ENCODE measurements around the genes RTRAF and CGRRF1.

- PRO-cap, result bidirectional peak, plus-strand start at chr14:51989518, minus-strand start at chr14:51989381
These were observed at the start of gene RTRAF for GRCh38 chr14:51989455-51990595. Gene RTRAF (plus strand): TSS chr14:51989546.

DNA sequence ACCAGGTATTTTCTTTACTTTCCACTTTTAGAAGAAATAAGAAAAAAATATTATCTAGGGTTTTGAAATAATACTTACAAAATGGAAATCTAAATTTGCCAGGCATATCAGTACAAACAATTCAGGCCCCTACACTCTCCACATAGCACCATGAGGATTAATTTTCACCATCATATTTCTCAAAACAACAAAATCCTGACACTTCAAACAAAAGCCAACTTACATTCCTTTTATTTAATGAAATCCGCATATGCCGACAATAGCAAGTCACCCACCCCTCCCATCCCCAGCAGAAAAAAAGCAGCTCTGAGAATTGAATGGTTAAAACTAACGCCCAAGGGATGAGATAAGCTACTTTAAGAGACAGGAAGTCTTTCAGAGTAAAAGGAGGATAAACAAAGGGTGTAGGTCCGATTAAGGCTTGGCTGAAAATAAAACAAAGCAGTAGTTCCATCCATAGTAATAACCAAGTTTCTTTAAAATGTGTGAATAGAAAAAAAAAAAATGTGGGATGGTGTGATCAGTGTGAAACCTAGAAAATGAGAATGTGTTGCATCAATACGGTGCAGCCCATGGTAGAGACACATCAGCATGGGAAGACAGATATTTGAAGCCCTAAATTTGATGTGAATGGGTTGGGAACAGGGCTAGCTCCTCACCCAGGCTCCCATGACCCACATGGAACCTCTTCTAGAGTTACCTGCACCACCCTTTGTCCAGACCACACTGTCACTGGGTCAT lies 31.6 kb downstream of the RTRAF start:
- PRO-cap, result no peak

DNA sequence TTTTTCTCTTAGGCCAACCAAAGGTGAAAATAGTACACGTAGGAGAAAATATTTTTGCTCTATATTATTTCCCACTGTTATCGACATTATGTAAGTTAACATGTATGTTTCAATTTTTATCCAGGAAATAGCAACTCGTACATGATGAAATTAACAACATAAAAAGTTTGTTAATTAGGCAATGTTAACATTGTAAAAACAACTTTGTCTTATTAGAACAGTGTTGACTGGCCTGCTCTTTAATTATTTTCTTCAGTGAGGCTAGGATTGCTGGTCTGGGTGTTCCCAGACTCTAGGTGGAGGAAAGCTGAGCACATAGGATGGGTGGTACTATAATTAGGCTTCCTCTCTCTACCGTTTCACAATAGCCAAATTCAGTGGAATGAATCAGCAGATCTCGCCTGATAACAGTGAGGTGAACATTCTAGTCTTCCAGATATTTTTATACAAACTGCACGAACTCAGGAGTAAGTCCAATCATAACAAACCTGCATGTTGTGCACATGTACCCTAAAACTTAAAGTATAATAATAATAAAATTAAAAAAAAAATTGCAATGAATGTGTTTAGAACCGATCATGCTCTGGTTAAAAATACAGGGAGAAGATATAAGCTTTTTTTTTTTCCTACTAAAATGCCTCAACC lies 11.9 kb downstream of the PTGDR start:
- PRO-cap, result no peak

DNA sequence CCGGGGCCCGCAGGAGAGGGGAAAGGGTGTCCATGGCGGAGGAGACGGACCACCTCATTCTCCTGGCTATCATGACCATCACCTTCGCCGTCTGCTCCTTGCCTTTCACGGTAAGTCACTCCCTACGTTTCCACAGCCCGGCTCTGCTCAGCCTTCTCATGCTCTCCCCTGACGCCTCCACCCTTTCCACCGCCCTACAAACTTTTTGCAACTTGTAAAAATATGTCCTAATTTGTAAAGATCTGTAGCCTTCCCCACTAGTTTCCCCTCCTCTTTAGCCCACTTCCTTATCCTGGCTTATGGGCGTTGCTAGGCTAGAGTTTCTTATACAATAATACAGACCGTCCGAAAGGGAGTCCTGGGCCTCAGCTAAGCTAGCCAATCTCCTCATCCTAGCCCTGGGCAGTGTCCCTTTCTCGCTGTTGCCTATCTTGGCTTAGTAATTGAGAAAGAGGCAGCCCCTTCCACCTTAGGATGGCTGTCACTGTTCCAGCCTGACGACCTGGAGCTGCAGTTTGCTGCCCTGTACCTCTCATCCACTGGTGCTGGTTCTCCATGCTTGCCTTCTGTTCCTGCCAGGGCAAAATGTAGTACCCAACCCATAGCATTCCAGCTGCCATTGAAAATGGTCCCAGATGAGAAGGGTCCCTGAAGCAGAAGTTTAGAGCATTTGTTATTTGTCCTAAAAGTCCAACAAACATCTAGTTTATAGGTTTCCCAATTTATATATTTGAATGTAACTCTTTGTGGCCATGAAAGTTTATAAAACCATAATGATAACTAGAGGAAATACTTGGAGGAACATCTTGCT lies 1.4 kb downstream of the PTGER2 start:
- PRO-cap, result bidirectional peak, plus-strand start at position 495 of the sequence, minus-strand start at position 93 of the sequence

GRCh38 chr14:52351049-52351658 lies 37.0 kb downstream of the PTGER2 start:
- PRO-cap, result no peak

- PRO-cap, result no peak
These were observed 53.7 kb upstream of the GNPNAT1 start for GRCh38 chr14:52845170-52845489.

GRCh38 chr14:52877674-52878131 lies 73.1 kb downstream of the FERMT2 start:
- PRO-cap, result no peak

DNA sequence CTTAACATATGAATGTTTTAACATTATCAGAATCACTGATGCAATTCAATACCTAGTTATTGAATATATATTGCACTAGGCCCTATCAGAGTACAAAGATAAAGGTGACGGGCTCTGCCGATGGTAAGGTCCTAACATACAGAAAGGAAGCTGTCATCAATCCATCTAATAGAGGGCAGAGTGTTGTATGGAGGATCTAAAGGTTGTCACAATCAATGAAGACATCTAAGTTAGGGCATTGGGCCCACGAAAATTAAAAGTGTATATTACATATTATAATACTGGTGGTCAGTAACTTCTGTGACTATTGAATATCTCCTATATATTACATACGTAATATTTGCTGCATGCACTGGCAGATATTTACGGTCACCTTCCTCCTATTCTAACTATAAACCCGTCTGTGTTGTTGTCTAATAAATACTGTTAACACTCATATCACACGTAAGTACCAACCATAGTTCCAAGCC lies 2.0 kb downstream of the DDHD1 start:
- PRO-cap, result no peak

DNA sequence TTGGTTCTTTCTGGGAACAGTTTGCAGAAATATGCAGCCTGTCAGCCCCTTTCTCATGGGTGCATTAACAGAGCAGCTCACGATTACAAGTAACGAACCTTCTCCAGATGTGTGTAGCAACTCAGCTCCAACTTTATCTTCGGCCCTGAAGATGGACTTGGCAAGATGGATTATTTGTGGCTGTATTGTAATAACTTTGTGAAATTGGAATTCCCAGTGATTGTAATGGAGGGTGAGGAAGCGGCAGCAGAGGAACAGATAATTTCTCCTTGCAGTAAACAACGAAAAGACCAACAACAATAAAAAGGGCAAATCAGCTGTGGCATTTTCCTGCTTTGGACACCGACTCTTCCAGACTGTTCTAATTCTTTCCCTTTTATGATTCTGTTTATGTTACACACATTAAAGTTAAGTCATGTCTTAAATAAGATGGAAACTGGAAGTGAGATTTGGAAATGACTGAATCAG lies 214.7 kb upstream of the DDHD1 start:
- PRO-cap, result no peak

GRCh38 chr14:53613289-53614410 lies 343.0 kb downstream of the BMP4 start:
- PRO-cap, result no peak

DNA sequence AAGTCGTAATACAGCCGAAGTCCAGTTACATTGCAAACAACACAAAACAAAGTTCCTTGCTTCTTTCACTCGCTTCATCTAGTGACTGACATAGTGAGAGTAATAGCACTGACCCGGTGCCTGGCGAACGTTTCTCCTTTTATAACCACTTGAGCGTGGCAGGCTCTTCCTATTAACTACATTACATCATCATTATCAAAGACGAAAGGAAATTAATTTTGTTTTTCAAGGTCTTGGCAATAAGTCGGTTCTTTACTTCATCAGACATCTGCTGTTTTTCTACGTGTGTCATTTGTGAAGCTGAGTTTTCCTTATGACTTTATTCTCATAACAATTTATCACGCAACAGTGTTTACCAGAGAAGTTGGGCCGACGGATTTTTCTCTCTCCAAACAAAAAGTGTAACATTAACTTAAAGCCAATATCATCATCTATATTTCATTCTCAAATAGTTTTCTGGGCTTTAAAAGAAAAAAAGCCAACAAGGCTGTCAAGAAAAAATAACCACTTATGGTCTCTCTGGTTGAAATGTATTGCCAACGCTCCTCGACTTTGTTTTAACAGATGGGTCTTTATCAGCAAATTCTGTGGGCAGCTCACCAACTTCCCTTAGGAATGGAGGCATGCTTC lies 97.3 kb upstream of the CDKN3 start:
- PRO-cap, result no peak

DNA sequence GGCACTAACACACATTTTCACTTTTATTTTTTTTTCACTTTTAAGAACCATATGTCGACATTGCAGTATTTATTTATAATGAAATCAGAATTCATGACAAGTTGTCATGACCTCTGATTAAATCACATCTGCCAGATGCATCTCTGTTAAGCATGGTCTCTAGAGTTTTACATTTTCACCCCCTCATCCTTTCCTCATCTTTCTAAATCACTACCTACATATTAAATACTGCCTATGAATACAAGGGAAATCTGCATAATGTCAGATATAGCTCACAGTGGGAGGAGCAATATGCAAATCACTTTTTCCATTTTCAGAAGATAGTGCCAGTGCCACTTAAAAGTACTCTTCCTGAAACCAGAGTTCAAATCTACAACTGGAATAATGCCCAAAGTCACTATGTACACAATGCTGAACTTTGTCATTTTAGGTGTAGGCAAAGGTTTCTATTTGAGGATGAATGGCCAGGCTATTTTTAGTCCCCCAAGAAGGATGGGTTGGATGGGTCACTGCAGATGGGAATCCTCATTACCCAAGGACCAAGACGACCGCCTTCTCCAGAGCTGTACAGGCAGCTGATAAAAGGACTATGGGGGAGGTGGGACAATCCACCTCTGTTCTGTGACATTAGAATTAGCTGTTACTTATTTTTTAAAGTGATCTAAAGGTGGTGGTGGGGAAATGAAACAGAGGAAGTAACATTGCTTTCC lies 5.7 kb downstream of the GMFB start:
- PRO-cap, result no peak

DNA sequence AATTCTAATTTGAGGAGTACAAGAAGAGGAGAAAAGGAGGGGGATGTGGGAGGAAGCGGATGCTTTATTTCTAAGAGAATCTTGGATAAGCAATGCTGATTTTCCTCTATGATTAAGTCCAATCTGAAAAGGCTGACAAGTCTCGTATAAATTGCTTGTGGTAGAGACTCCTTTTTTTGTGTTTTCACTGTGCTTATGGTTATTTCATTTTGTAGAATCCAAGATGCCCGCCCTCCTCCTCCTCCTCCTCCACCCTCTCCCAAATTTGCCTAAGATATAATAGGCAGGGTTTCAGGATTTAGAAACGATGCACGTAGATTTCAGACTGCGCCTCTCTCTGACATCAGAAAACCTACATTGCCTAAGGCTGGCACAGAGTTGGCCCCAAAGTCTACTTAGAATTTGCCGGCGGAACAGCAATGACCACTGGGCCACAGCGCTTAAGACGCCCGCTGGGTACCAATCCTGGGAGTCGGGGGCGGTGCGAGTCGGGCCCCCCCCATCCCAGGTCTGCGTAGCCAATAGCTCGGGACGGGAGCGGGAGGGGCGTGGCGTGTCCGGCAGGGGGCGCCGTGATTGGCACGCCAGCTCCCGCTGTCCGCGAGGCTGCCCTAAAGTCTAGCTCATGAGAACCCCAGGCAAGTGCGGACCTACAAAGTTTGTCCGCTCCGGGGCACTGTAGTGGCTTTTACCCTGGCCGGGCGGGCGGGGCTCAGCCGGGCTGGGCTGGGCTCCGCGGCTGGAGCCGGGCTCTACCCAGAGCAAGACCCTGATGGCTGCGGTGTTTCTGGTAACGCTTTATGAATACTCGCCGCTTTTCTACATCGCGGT lies at the start of gene CGRRF1:
Gene CGRRF1 (plus strand): TSS at position 719 of the 831 bp plus-strand sequence.
- PRO-cap, result bidirectional peak, plus-strand start at position 715 of the sequence, minus-strand start at position 415 of the sequence

- PRO-cap, result no peak
These were observed 10.6 kb downstream of the SAMD4A start for GRCh38 chr14:54577452-54578091.

DNA sequence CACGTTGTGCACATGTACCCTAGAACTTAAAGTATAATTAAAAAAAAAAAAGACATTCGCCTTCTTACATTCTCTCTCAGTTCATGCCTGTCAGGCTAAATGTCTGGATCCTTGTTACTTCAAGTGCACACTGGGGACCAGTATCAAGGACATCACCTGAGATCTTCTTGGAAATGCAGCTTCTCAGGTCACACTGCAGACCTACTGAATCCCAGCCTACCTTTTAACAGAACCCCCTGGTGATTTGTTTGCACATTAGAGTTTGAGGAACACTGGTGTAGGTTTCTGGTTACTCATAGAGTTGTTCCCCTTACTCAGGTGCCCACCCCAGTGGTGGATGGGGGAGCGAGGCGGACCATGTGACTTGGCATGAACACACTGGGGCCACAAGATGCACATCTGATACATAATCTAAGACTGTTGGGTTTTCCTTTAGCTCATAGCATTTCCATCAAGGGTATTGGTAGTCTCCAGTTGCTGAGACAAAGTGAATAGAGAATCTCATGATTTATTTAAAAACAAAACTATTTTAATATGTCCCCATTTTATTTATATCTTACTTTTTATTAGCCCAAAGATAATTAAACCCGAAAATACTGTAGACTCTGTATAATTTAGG lies 35.9 kb downstream of the SAMD4A start:
- PRO-cap, result no peak

DNA sequence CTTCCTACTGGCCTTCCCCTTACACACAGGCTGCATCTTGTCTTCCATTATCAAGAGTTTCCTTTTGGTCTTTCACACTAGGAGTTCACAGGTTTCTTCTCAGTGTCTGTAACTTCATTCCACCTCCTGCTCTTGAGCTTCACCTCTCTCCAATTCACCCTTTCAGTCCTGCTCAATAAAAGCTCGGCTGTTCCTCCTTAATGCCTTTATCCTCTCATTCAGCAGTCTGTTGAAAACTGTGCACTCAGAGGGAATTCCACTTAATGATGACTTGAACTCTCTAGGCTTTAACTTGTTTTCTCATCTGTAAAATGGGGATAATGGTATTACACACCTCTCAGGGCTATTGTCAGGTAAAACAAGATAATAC lies 73.9 kb downstream of the SAMD4A start:
- PRO-cap, result no peak

- PRO-cap, result no peak
These were observed 130.3 kb downstream of the GCH1 start for GRCh38 chr14:54772356-54772666.

- PRO-cap, result no peak
These were observed 129.4 kb downstream of the GCH1 start for GRCh38 chr14:54772949-54773996.

- PRO-cap, result no peak
These were observed 87.6 kb downstream of the GCH1 start for GRCh38 chr14:54814959-54815543.

DNA sequence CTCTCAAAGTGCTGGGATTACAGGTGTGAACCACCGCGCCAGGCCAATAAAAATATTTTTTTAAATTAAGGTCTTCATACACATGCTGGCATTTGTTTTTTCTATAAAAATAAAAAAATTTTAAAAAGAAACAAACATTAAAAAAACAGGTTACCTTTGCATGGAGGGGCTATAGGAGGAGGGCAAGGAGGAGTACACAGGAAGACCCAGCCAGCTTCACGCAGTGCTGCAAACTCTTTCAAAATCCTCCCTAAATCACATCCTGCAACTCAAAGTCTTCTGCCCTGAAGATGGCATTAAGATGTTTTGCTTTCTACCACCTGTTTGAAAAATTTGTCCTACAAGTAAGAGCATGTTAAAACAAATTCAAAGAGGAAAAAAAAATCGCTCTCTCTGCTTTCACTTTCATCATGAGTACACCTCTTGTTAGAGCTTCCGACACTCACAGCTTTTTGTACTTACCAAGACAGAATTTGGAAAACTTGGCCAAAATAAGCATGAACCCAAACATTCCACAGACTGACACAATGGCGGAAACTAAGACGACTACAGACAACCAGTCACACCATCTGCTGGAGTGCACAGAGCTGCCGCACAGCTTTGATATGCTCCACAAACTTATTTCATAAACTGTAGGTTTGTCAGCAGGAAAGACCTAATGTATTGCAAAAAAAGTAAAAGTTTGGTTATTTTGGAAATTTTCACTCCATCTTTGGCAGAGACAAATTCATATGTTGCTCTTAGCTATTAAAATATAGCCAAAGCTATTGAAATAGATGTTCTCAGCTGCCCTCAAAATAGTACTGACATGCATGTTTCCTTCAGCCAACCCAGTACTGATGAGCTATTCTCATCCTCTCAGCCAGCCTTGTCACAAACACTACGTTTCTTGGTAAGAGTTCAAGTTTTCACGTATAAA lies 21.3 kb downstream of the GCH1 start:
- PRO-cap, result bidirectional peak, plus-strand start at position 568 of the sequence, minus-strand start at position 550 of the sequence